ENCODE data around the genes TAT and ATXN1L.

GRCh38 chr16:70548496-70549516, 25.2 kb downstream of the SF3B3 start:
- PRO-cap = no peak

- PRO-cap = no peak
Observed at GRCh38 chr16:70561414-70562092, 37.9 kb downstream of the SF3B3 start.

DNA sequence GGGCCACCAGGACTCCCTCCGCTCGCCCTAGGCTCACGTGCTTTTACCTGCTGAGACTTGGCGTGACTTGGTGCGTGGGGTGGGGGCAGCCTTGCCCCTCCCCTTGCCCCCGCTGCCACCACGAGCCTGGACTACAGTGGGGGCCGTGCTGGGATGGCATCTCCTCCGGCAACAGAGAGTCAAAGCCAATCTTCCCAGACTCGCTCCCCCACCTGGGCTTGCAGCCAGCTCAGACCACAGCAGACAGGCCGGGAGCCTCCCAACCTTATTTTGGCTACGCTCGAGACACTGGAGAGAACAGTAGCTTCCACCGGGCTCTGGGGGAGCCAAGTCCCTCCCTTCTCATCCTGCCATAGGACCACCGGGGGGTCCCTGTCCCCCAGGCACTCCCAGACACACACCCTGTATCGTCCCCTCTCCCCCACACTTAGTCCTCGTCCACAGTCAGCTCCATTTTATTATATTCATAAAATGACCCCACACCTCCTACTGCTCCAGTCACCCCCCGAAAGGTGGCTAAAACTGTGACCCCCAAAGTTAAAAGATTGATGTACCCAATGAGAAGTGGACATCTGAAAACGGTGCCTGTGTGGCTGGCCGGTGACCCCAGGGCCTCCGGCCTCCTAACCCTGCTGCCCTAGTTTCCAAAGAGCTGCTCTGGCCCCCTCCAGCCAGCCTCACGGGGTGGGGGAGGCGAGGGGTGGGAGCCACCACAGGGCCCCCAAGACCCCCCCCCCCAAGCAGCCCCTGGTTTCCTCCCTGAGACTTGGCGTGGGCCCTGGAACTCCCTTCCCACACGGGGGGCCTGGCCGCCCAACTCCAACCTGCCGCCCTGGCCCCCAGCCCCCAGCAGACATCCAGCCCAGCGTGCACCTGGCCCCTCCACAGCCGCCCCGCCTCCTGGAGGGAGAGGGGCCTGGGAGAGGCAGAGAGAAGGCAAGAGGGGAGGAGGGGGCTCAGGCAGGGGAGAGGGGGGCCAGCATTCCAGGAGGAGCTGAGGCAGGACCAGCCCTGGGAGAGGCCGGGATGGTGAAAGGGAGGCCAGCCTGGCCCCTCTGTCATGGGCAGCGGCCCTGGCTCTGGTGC, 16.3 kb downstream of the IL34 start:
- PRO-cap = no peak

- PRO-cap = no peak
Observed at GRCh38 chr16:70688910-70689402, 3.1 kb upstream of the MTSS2 start.

- PRO-cap = no peak
Observed at GRCh38 chr16:70741087-70741810, 55.4 kb upstream of the MTSS2 start.

- PRO-cap = unidirectional peak, plus-strand start at chr16:71426495
Observed at GRCh38 chr16:71425767-71427142, 15.6 kb downstream of the TLE7 start.

GRCh38 chr16:71449061-71450103, 7.5 kb upstream of the TLE7 start:
- PRO-cap = no peak

DNA sequence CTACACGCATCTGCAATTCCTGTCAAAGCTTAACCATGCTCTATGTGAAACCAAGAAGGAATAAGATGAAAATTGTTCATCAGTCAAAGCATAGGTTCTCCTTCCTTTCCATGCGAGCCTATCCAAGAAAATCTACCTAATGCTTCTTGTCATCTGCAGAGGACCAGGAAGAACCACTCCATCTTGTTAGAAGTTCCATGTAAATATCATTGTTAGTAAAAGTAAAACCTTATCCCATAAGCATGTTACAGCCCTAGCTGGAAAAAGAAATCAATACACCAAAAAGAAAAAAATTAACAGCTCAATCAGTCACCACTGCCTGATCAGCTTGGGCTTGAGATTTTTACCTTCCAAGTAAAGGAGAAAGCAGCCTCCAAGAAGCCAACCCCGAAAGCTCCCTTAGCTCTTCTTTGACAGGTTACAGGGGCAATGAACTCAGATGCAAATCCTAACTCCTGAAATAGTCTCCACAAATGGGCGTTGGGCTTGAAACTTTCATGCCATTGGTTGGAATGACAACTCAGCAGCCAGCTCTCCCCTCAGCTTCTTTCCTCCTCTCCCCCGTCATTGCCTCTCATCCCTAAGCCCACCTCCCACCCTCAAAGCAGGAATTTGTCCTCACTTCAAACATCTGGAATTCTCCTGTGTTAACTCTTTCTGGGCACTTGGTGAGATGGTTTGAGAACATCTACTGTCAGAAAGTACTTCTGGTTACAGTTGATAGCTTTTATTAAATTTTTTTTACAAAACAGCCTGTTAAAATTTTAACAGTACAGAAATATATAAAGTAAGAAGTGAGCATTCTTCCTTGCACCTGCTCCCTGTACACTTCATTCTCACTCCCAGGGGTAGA, at the start of gene TAT:
TSS of gene TAT (minus strand) at position 431 of the 853 bp plus-strand sequence.
- PRO-cap = no peak

DNA sequence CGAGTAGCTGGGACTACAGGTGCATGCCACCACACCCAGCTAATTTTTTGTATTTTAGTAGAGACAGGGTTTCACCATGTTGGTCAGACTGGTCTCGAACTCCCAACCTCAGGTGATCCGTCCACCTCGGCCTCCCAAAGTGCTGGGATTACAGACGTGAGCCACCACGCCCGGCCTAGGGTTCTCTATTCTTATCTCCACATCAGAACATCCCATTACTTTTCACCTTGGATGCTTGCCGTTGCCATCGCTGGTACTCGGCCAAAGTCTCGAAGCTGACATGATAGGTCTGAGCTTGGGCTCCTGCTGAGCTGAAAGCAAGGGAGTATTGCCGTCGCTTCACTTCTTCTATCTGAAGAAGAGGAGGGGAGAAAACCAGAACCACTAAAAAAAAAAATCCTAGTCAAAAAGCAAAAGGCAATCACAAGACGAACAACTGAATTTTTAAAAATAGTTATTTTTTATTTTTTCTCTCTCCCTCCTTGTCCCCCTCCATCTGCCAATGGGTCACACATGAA, 40.2 kb downstream of the PHLPP2 start:
- PRO-cap = no peak

- PRO-cap = no peak
Observed at GRCh38 chr16:71777620-71778092, 31.0 kb downstream of the AP1G1 start.

DNA sequence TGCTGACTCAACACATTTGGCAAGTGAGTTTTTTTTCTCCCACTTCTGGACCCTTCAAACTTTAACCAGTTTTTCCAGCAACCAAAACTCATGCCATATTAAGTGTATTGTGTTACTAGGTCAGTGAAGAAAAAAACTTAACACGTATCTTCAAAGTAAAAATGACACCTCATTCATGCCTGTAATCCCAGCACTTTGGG, 5.2 kb downstream of the AP1G1 start:
- PRO-cap = no peak

- PRO-cap = bidirectional peak, plus-strand start at chr16:71845982, minus-strand start at chr16:71845901
Observed at GRCh38 chr16:71845701-71846112, at the start of gene ATXN1L. TSS of gene ATXN1L (plus strand) at chr16:71845976.

DNA sequence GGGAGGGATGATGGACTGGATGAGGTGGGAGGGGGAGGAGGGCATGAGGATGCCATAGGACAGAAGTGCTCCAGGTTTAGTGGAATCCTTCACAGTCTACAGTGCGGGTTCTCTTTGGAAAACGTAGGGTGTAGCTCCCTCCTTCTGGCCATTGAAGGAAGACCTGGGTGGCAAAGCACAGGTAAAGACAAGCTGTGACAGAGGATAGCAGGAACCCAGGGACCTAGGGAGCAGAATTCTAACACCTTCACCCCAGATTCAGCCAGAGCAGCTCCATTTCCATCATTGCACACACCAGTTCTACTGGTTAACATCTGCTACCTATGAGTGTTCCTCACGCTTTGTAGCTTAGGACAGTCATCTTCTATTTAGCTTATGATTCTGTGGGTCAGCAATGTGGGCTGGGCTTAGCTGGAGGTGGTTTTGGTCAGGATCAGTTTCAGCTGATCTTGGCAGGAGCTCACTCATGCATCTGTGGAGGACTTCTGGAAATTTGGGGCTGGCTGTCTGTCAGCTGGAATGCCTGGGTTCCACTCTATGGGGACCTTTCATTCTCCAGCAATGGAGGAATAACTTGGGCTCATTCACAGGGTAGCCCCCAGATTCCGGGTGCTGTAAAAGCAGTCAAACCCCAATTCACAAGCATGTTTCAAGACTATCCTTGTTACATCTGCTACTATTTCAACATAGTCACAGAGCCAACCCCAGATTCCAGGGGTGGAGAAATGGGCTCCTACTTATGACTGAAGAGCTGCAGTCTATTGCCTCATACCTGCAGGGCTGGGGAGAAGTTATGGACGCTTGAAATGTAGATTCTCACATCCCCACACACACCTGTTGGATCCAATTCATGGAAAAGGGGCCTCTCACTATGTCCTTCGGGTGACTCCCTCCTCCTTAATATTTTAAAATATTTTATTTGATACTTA, 3.5 kb upstream of the HP start:
- PRO-cap = no peak

- PRO-cap = no peak
Observed at GRCh38 chr16:72091093-72091612, 2.3 kb downstream of the TXNL4B start.

GRCh38 chr16:72171623-72172005, 341 bp downstream of the PMFBP1 start:
- PRO-cap = no peak

GRCh38 chr16:72425306-72426097, 253.5 kb upstream of the PMFBP1 start:
- PRO-cap = bidirectional peak, plus-strand start at chr16:72425956, minus-strand start at chr16:72425667

- PRO-cap = no peak
Observed at GRCh38 chr16:72428581-72429472, 256.9 kb upstream of the PMFBP1 start.

- PRO-cap = no peak
Observed at GRCh38 chr16:72878219-72878912, 169.6 kb downstream of the ZFHX3 start.

- PRO-cap = no peak
Observed at GRCh38 chr16:72952547-72952997, 95.4 kb downstream of the ZFHX3 start.

GRCh38 chr16:72972751-72973836, 74.8 kb downstream of the ZFHX3 start:
- PRO-cap = no peak